Colic lymph node (tissue), 1 donor: ENCODE results near the gene MSS51.

DNA sequence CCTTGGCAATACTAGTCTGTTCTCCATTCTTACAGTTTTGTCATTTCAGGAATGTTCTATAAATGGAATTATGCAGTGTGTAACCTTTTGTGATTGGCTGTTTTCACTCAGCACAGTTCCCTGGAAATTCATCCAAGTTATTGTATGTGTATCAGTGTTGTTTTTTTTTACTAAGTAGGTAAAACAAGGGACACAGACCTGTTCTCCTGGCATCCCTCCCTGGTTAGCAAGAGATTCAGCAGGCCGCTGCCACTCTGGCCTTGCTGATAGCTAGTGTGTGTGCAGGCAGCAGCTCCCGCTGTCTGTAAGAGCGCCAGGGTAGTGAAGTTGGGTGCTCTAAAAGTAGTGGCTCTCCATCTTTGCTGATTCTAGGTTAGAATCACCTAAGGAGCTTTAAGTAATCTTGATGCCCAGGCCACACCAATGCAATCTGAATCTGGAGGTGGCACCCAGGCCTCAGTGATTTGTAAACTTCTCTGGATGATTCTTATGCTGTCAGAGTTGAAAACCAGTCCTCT is 21.8 kb downstream of the CHST3 start:
- PRO-cap = no peak

GRCh38 chr10:72074686-72075149 is 13.6 kb downstream of the SPOCK2 start:
- PRO-cap = no peak

- PRO-cap = no peak
Observed at GRCh38 chr10:72081713-72082715, 6.3 kb downstream of the SPOCK2 start.

DNA sequence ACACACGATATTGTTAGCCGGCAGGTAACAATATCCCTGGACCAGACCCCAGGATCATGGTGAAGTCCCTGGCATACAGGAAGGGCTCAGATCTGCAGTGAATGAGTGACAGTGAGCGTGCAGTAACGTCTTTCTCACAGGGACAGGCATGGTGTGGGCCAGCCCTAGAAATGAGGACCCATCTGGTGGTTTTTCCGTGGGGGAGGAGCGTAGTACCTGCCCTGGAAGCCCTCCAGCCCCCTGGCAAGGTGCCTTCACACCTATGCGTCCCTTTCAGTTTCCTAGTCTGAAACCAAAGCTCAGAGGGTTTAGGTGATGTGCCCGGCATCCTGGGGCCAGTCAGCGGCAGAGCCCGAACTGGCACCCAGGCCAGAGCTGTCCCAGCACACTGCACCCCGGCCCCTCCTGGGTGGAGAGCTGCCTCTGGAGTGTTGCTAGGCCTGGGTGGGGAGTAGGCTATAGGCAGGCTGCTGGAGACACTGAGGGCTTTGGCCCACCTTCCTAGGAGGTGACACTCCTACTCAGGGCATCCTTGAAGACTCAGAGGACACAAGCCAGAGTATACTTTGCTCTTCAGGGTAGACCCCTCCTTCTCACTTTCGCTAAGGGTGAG is 4.2 kb downstream of the SPOCK2 start:
- PRO-cap = no peak

DNA sequence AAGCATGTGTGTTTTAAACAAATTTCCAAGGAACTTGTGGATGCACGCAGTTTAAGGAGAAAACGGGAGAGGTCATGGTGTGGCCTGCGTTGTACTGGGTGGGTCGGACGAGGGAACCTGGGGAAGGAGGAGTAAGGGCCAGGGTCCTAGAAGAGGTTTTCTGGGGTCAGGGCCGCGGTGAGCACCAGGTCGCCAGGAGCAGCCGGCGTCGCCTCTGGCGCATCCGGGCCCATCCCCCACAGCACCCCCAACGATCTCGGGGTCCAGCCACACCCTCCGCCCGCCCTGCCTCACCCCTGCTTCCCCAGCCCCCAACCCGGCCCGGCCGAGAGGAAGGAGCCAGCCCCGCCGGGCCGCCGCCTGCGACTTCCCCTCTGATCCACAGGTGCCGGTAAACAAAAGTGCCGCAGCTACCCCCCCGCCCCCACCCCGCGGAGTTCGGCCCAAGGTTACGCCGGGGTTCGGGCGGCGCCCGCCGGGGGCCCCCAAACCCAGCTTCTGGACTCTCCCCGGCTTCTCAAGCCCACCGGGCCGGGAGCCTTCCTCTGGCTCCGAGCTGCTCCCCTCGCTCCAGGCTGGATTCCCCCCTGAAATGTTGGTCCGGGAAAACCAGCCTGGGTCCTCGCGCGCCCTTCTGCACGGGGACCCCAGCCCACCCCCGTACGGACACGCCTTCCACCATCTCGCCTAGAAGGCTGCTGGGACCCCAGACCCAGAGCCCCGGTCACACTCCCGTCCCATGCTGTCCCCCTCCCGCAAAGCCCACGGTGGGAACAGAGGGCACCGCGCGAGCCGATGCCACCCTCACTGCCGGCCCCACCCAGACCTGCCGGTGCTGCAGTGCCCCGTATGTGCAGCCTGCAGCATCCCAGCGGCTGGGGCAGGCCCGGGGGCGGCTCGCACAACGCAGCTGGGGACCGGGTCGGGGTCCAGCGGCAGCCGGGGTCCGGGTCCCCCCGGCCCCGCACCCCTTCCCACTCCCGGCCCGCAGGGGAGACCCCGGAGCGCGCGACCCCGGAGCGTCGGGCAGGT is 1.2 kb downstream of the SPOCK2 start:
- PRO-cap = bidirectional peak, plus-strand start at position 427 of the sequence, minus-strand start at position 370 of the sequence; bidirectional peak, plus-strand start at position 866 of the sequence, minus-strand start at position 828 of the sequence

DNA sequence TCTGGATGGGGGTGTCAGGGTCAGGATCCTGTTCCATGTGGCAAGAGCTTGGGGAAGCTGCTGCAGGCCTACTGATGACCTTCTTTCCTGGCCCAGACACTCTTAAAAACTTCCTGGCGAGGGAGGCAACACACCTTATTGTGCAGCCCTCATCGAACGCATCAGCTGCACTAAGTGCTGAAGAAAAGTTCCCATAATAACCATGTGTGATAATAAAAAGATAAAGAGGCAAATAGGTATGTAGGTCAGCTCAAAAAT is 13.7 kb upstream of the DDIT4 start:
- PRO-cap = bidirectional peak, plus-strand start at position 133 of the sequence, minus-strand start at position 111 of the sequence

- PRO-cap = no peak
Observed at GRCh38 chr10:72316424-72316815, 38.3 kb downstream of the DNAJB12 start.

DNA sequence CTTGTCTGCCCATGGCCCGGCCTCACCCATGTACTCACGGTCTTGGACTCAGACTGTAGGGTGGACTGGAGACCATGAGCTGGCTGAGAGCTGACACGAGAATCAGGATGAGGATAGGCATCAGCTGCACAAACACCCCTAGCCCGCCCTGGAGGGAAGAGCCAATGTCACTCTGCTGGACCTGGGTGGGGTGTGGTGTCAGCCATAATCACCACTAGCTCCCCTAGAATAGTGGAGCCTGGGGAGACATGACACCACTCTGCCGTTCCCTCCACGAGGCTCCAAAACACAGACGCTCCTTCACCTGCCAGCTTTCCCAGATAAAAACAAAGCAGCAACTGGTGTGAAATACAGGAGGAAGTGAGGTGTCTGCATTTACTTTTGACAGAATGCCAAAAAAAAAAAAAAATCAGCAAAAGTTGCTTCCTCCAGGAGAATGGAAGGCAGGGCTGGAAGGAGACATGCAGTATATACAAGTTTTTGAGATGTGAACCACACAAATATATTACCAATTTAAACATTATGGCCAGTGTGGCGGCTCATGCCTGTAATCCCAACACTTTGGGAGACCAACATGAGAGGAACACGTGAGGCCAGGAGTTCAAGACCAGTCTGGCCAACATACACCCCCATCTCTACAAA is 16.4 kb downstream of the DNAJB12 start:
- PRO-cap = no peak

DNA sequence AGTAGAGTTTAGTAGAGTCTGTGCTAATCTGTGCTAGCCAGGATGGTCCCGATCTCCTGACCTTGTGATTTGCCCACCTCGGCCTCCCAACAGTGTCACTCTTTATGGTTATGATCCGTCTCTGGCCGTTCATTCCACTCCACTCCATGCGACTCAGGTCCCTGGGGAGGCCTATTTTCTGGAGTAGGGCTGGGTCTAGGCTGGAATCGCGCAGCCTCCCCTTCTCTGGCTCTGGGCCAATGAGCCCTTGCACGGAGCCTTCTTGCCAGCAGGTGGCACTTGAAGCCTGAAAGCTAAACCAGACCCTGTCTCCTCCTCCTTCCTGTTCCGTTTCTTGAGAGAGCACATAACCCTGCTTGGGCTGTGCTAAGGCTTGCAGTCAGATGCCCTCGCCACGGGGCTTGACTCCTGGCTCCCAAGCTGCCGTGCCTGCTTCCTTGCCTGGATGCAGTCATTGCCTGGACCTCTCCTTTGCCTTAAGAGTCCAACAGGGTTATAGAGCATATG is 9.5 kb upstream of the DNAJB12 start:
- PRO-cap = unidirectional peak, plus-strand start at position 376 of the sequence

GRCh38 chr10:72636674-72637127 is 10.8 kb upstream of the MICU1 start:
- PRO-cap = no peak

DNA sequence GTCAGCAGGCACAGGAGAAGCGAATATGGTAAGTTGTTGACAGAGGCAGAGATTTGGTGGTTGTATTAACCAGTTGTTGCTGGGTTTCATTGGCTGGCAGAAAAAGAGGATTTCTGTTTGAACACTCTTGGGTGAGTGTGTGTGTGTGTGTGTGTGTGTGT is 976 bp downstream of the MCU start:
- PRO-cap = no peak

DNA sequence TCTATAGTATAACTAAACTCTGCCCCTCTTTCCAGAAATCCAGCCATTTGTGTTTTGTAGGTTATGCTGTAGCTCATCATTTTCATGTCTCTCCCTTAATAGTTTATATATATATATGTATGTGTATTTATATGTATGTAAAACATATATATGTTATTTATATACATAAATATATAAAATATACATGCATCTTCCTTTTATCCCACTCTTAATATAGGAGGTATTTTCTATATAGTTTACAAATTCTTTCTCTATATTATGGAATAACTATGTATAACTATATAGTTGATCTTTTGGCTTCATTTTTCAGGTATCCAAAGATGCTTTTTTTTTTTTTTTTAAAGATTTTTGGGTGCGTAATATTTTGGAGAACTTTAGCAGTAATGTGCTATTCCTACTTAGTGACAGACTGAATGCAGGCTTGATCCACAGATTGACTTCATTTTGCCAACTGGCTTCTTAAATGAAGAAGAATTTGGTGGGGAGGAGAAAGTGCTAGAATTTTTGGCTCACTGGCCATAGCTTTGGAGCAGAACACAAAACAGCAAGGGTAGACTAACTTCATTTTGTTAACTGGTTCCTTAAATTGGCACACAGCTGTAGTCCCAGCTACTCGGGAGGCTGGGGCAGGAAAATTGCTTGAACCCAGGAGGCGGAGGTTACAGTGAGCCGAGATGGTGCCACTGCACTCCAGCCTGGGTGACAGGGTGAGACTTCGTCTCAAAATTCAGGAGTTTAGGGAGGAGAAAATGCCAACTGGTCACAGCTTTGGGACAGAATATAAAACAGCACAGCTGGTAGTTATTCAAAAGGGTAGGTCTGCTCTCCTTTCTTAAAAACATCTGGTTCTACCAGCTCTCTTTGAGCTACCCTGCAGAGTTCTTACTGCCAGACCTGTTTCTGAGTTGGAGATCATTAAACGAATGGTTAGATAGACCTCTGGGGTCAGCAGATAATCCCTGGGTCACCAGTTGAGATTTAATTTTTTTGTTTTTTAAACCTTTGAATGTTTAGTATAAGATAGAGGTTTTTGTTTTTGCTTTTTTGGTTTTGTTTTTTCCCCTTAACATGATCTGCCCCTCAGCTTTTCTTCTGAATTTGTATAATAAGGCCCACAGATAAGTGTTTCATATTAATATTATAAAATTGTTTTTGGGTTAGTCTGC is 52.3 kb downstream of the MCU start:
- PRO-cap = no peak

- PRO-cap = no peak
Observed at GRCh38 chr10:72809491-72810256, 83.9 kb upstream of the OIT3 start.

DNA sequence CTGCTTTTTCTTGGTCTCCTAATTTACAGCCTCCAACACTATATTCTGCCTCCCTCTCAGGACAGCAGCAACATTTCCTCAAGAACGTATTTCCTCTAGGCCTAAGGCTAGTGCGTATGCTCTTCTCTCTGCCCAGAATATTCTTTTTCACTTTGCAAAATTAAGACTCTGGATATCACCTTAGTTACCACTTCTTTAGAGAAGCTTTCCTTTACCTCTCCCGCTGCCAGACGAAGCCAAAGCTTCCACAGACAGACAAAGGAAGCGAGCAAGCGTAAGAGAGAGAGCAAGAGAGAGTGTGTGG is 64.2 kb downstream of the P4HA1 start:
- PRO-cap = no peak

GRCh38 chr10:73433410-73434130 is at the start of gene MSS51:
Gene MSS51, minus strand, starts transcription at chr10:73433561.
- PRO-cap = no peak

DNA sequence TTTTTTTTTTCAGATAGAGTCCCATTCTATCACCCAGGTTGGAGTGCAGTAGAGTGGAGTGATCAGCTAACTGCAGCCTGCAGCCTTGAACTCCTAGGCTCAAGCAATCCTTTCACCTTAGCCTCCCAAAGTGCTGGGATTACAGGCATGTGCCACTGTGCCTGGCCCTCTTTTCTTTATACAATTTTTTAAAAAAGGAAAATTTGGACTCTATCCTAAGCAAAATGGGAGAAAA is 28.7 kb upstream of the MSS51 start:
- PRO-cap = no peak

GRCh38 chr10:73779399-73780138 is 2.3 kb upstream of the CHCHD1 start:
- PRO-cap = no peak

GRCh38 chr10:73797128-73798561 is 12.2 kb downstream of the ZSWIM8 start:
- PRO-cap = no peak

DNA sequence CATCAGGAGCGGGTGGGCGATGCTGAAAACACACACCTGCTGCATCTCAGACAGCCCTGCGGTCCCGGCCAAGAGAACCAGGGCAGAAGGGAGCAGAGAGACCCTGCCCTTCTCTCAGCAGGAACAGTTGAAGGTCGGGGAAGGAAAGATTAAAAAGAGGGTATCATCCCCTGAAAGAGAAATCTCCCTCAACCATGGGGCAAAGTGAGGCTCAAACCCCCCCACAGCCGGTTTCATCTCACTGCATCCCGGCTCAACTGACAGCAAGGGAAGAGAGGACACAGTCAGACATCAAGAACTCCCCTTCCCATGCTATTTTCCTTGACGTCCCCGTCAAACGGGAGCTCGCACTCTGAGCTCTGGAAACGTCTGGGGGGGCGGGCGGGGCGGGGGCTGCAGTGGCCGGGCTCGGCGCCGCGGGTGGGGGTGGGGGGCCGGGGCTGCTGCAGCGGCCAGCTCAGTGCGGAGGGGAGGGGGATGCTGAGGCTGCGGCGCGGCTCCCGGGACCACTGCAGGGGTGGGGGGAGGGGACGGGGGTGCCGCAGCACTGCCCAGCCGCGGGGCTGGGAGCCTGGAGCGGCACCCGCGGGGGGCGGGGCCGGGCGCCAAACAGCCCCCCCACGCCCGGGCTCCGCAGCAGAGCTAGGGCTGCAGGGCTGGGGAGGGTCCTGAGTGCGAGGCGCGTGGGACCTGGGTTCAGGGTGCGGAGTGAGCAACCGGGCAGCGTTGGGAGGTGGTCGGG is 830 bp downstream of the CAMK2G start:
- PRO-cap = no peak

DNA sequence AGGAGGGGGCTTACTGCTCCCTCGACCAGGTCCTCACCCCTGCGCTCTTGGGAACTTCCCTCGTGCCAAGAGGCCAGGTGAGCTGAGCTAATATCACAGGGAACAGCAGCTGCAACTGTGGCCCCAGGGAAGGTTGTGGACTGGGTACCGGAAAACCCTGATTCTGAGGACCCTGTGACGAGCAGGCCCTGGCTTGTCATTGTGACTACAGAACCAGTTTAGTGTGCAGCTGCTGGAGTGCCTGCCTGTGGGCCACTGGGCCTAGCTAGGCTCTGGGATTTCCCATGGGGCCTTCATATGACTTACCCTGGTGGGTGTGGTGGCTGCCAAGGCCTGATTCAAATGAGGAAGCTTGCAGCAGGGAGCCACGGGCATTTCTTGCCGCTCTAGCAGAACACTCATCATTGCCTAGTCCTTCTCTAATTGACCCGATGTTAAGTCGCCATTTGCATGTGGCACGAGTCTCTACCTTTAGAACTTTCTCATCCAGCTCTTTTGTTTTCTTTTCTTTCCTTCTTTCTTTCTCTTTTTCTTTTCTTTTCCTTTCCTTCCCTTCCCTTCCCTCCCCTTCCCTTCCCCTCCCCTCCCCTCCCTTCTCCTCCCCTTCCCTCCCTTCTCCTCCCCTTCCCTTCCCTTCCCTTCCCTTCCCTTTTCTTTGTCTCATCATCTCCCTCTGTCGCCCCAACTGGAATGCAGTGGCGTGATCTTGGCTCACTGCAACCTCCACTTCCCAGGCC is 14.7 kb upstream of the CAMK2G start:
- PRO-cap = no peak